SJCRH30 (cell line): ENCODE data around the gene RAB2B.

DNA sequence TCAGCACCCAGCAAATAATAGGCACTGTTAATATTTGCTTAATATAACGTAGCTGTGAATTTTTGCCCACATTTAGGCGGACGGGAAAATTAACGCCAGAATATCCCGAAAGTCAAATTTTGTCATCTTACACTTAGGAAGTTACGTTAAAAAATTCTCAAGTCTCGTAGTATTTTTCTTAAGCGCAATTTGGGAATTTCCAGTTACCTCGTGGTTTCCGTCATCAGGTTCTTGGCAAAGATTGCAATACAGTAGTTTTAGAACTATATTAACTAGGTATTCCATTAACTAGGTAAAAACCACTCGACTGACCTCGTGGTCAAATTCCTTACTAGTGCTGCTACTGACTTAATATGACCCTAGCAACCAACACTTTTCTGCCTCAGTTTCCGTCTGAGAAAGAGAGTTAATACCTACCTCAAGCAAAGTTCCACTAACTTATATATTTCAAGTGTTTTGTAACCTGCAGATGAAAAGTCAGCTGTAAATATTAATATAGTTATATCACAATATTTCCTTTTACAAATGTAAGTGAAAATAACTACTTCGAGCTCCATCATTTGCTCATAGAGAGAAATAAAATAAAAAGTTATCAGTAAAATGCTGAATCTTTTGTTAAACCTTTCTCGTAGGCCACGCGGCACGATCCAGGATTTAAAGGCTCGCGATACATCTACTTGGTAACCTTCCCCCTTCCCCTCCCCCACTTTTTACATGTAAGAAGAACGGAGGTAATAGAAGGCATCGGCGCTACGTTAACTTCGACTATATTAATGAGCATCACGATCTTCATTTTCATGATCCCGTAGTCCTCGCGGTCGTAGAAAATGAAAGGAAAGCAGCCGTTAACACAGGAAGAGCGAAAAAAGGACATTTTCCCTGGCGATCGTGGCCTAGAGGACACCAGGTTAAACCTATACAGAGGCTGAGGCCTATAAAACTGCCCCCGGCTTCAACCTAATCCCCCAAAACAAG, 749 bp downstream of the HNRNPC start:
- RAMPAGE, long total RNA: no peak

DNA sequence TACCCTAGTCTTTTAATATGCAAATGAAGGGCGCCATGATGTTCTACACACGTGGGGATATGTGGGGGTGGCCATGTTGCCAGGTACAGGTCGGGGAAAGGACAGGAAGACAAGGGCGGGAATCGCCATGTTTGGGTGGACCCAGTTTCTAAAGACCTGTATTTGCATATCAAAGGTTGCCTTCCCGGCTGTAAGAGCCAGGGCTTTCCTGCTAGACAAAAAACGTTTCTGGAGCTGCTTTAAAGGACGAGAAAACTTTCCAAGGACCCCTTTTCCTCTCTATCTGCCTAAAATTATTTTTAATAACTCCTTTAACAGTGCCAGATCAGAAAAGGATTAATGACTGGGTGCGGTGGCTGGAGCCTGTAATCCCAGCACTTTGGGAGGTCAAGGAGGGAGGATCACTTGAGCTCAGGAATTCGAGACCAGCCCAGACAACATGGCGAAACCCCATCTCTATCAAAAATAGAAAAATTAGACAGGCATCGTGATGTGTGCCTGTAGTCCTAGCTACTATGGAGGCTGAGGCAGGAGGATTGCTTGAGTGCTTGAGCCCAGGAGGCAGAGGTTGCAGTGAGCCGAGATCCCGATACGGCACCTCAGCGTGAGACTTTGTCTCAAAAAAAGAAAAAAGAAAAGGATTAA, 29.1 kb downstream of the RPGRIP1 start:
- RAMPAGE, long total RNA: no peak

GRCh38 chr14:21351181-21351891, 32.5 kb downstream of the SUPT16H start:
- RAMPAGE, long total RNA: no peak

DNA sequence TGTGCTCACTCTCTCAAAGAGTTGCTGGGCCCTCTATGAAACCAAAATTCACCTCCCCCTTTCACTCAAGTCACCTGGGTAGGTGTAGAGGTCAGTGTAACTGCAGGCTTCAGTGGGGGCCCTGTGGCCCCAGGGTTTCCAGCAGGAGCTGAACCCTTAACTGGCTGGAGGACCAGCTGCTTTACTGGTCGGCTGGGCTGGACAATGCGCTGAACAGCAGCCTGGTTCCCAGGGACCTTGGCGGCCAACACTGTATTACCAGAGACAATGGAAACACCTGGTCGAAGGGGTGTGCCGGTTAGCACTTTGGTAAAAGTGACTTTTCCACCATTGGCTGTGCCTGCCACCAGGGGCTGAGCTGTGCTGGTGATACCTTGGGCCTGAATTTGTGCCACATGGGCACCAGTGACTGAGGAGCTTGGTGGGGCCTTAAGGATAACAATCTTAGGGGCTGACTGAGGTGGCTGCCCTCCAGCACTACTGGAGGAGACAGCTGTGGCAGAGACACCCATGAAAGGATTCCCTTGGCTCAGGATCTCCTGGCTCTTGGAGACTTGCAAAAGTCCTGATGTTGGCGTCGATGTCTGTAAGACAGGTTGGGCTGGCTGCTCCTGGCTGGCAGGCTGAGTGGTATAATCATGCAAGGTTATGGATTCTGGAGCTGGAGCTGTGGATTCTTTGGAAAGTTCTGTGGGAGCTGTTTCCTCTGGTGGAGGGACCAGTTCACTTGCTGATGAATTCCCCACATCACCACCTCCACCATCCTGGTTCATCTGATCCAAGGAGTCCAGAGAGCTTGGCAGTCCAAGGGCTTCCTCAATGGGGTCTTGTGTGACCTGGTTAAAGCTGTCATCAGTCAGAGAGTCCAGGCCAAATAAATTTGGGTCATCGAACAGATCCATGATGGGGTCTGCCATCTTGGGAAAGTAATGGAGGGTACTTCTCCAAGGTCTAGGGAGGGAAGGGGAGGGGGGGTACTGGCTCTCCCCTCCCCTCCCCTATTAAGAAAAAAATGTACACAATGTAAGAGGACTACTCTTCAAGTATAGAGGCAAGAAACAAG, 24.9 kb downstream of the CHD8 start:
- RAMPAGE, long total RNA: no peak

DNA sequence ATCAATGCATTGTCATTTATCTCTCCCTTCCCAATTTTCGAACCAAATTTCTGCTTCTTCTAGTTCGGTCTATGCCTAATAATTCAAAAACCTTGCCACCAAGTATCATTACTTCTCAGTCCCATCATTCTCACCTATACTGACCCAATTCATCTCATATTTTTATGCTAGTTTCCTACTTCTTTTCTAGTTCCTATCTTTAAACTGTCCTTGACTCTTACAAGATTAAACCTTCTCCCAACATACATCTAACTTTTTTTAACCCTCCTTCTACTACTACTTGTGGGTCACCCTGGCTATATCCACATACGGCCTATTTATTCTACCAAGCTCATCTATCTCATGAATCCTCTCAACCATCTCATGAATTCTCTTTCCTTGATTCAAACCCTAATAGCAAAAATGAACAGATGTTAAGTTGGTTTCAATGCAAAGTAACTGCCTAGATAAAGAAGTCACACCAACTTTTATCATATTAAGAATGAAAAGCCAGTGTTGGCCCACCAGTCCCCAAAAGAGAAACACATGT, 21.3 kb downstream of the CHD8 start:
- RAMPAGE, long total RNA: no peak

DNA sequence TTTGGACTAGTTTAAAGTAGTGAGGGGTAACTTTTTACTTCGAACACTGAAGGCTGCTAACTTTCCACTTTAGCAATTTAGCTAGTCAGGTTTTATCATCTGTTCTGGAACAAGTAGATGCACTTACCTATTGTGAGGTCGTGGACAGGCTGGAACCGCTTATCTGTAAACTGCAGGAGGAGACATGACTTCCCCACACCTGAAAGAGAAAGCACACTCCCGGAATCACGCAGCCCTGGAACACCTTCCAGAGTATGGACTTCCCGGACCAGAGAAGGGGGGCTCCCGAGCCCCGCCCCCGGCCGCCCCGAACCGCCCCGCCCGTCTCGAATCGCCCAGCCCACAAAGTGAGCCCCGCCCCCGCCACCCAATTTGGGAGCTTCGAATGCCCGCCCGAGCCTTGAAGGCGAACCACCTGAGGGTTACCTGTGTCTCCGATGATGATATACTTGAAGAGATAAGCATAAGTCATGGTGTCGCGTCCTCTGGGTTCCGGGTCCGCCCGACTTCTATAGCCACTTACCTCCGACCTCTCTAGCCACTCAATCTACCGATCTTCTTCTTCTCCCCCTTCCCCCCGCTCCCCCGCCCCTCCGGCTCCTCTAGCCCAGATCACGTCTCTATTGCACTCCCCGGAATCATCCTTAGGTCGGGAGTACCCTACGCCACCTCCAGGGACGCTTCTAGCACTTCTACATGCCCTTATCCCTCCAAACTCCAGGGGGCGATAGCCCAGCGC, at the start of gene RAB2B:
Gene RAB2B, minus strand, starts transcription at position 559 of the 739 bp plus-strand sequence.
- RAMPAGE, long total RNA: no peak

DNA sequence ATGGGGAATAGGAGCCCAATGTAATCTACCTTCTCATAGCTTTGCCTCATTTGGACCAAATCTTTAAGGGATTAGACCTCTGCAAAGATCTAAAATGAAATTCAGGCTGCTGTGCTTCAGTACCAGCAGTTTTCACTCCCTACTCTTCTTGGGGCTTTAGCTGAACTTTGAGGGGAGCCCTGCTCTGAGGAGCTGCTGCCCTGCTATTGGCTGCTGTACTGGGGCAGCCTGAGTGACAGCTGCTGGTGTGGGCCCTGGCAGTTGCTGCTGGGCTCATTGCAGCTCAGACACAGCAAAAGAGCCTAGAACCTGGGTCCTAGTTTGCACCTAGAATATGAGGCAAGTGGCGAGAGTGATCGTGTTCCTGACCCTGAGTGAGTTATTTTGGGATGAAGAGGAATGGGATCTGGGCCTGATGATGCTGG, 62.3 kb upstream of the OR4E1 start:
- RAMPAGE, long total RNA: no peak

DNA sequence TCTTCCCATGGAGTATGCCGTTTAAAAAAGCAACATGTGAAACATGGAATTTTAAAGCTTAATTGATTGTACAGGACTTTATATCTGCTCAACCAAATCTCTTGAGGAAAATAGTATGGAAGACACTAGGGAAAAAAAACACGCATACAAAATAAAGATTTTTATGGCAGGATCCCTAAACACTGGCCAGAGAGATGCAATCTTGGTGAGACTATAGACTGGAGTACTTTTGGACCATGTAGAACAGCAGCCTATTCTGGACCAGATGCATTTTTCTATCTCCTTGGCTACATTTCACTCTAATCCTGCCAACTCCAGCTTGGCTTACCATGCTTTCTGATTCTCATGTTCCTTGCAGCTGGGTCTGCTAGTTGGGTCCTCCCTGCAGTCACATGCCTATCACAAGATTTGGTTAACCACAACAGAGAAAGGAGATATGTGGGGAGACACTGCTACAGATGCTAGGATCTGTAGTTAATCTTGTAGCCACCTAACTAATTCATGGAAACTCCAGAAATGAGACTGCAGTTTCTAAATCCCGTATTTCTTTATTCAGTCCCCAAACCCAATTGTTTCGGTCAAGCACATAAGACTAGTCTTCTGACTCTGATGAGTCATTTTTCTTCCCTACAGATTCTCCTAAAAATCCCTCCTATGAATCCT, 410.8 kb downstream of the DAD1 start:
- RAMPAGE, long total RNA: no peak

- RAMPAGE, long total RNA: no peak
Observed at GRCh38 chr14:22422246-22422789, 166.7 kb downstream of the DAD1 start.

- RAMPAGE, long total RNA: no peak
Observed at GRCh38 chr14:22432292-22433033, 156.6 kb downstream of the DAD1 start.

DNA sequence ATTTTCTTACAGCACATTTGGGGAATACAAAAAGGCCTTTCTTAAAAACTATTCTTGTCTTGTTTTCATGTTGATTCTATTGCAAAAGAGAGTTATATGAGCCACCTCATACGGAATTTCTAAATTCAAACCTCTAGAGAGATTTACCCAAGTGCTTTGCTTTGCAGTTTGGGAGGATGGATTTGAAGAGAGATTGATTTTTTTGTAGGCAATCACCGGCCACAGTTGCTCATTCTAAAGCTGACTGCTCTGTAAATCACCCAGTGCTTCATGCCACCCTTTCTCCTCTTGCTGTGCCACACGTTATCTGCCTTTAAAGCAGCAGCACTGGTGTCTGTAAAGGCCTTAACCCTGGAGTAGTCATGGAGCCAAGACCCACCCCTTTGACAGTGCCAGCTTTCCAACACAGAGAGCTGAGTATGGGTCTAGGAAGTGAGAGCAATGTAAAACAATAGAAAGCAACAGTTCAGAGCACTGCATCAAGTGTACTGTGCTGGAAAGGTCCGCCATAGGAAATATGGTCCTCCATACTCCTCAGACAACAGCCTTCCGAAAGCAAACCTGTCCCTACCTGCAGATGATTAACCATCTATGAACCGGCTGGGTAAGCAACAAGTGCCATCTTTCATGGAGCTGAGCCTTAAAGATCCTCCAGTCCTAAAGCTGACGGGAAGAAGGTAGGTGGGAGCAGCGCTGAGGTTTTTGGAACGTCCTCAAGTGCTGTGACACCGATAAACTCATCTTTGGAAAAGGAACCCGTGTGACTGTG, 139.5 kb downstream of the DAD1 start:
- RAMPAGE, long total RNA: no peak

- RAMPAGE, long total RNA: no peak
Observed at GRCh38 chr14:22478630-22479102, 110.4 kb downstream of the DAD1 start.

DNA sequence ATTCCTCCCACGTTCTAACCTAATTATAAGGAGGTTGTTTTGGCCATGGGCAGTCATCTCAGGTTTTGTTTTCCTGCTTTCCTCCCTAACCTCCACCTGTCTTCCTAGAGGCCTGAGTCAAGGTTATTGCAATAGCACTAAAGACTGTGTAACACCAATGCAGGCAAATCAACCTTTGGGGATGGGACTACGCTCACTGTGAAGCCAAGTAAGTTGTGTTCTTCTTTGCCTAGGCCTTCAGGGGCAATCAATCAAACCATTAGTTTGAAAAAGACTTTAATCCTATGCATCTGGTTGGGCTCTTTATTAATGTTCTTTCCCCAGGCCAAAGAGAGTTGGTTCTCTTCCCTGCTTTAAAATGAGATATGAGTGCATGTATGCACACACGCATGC, 72.9 kb downstream of the DAD1 start:
- RAMPAGE, long total RNA: no peak

DNA sequence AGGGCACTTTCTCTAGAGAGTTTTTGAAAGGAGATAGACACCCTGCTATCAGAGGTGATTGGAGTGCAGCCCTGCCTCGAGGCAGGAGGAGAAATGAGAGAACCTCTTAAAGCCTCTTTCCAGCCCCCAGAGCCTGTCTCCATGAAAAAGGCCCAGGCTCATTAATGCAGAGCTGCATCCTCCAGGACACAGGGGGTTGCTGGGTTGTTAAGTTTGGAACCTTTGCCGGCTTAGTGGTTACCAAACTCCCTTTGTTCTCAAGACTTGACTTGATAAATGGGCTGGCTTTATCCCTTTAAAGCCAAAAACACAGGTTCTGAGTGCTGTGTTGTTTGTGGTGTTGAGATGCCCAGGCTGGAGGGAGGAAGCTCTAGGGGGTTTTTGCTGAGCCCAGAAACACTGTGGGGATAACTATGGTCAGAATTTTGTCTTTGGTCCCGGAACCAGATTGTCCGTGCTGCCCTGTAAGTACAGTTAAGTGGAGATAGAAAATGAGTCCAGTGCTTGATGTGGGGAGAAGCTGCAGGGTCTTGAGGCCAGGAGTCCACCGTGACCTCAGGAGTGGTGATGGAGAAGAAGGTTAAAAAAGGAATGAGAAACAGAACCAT, 70.9 kb downstream of the DAD1 start:
- RAMPAGE, long total RNA: no peak

DNA sequence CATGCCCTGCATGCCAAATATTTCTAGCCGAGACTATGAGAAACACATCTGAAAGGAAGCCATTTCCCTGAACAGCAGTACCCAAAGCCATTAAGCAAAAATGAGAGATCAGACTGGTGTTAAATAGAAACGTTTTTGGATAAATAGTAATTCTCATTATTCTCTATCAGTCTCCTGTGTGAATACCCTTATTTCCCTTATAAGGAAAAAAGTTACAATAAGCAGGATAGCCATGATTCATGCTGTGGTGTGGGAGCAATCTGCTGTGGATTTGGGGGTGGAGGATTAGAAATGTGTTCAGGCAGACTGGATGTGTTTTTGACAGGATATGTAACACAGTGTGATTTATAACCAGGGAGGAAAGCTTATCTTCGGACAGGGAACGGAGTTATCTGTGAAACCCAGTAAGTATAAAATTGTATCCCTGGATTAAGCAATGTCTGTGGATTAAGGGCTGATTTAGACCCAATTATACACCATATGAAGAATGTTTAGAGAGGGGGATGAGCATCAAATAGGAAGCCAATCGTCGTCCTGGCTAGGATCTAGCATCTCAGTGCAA, 68.9 kb downstream of the DAD1 start:
- RAMPAGE, long total RNA: no peak

DNA sequence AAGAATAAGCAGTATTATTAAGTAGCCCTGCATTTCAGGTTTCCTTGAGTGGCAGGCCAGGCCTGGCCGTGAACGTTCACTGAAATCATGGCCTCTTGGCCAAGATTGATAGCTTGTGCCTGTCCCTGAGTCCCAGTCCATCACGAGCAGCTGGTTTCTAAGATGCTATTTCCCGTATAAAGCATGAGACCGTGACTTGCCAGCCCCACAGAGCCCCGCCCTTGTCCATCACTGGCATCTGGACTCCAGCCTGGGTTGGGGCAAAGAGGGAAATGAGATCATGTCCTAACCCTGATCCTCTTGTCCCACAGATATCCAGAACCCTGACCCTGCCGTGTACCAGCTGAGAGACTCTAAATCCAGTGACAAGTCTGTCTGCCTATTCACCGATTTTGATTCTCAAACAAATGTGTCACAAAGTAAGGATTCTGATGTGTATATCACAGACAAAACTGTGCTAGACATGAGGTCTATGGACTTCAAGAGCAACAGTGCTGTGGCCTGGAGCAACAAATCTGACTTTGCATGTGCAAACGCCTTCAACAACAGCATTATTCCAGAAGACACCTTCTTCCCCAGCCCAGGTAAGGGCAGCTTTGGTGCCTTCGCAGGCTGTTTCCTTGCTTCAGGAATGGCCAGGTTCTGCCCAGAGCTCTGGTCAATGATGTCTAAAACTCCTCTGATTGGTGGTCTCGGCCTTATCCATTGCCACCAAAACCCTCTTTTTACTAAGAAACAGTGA, 41.7 kb downstream of the DAD1 start:
- RAMPAGE, long total RNA: no peak

DNA sequence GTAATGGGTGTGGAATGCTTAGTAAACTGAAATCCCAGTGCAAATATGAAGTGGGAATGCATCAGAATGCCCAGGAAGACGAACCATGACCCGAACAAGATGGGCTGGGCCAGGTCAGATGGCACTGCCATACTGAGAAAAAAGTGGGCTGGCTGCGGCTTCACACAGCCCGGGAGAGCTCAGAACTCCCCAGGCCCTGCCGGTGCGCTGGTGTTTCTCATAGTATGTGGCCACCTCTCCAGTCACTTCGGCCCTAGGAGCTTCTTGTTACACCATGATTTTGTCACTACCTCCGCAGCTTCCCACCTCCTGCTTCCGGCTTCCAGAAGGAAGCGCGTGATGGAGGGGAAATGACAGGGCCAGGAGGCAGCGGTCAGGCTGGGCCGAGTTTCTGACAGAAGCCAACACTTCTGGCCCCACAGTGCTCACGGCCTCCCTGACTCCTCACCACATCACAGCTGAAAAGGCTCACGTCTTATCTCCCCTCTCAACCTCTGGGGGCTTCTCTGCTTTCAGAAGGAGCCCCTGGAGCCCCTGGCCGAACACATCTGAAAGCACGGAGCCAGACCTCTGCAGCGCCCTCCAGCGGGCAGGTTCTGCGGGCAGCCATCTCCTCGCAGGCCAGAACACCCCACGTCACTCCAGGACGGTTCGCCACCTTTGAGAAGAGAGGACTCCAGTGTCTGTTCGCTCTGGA, 30.7 kb downstream of the DAD1 start:
- RAMPAGE, long total RNA: no peak

- RAMPAGE, long total RNA: no peak
Observed at GRCh38 chr14:22570041-22570984, 18.7 kb downstream of the DAD1 start.

GRCh38 chr14:22650781-22651317, 6.7 kb upstream of the OR6J1 start:
- RAMPAGE, long total RNA: no peak

DNA sequence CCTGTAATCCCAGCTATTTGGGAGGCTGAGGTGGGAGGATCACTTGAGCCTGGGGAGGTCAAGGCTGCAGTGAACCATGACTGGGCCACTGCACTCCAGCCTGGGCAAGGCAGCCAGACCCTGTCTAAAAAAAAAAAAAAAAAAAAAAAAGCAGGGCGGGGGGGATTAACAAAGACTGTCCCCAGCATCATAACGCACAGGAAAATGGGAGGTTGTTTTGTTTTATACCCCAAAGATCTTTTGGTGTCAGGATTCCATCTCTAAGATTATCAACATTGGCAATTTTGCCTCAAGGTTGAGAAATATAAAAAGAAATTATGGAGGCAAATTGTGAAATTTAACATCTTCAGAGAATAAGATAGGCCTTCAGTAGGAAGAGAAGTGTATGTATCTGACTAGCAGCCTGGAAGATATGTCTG, 10.5 kb downstream of the OXA1L start:
- RAMPAGE, long total RNA: no peak